Neutrophil (primary cell): ENCODE measurements around a stretch of chr9.

GRCh38 chr9:109101791-109102290 lies 17.9 kb downstream of the TMEM245 start:
- PRO-cap, result no peak

- PRO-cap, result no peak
Measured at GRCh38 chr9:109117776-109118835, 1.6 kb downstream of the TMEM245 start.

DNA sequence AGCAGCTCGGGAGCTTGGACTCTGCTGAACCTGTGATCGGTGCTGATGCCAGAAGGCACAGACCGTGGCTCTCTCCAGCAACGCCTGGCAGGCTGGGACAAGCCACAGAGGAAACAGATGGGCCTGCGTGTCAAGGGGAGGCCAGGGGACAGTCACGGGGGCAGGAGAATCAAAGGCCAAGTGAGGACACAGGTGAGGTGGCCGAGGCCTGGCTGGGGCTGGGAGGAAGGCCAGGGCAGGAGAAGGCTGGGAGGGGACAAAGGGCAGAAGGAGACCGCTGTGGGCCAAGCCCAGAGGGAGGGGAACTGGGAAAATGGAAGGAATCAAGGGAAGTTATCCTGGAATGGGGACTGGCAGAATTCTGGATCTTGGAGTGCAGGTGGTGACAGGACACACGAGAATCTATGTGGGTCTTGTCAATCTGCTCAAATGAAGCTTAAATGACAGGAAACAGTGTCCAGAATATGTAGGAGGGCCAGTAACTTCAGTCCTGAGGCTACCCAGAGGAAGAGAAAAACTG lies 43.3 kb downstream of the EPB41L4B start:
- PRO-cap, result no peak

DNA sequence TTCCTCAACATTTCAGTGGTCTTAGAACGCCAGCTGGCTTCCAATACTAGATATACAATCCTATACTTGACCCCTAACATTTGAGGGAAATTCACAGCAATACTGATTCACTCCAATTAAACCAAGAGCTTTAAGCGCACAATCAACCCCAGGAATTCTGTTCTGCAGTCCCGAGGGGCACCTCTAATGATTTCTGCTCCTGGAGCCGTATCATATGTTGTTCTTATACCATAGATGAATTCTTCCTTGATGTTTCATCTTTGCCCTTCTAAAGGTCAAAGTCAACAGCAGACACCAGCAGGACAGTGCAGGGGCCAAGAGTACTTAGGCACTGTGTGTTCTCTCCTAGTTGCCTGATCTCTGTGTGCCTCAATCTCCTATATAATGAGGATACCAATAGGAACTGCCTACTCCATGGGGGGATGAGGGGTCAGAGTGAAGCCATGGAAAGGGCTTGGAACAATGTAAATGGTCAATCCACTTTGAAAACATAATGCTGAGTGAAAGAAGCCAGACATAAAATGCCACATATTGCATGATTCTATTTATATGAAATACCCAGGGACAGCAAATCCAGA lies 16.5 kb downstream of the EPB41L4B start:
- PRO-cap, result no peak

GRCh38 chr9:109345169-109345817 lies 24.4 kb upstream of the EPB41L4B start:
- PRO-cap, result no peak

- PRO-cap, result no peak
Measured at GRCh38 chr9:109417840-109418501, 80.1 kb downstream of the PTPN3 start.

GRCh38 chr9:109437085-109437672 lies 60.9 kb downstream of the PTPN3 start:
- PRO-cap, result no peak

- PRO-cap, result no peak
Measured at GRCh38 chr9:109447662-109448370, 50.3 kb downstream of the PTPN3 start.

DNA sequence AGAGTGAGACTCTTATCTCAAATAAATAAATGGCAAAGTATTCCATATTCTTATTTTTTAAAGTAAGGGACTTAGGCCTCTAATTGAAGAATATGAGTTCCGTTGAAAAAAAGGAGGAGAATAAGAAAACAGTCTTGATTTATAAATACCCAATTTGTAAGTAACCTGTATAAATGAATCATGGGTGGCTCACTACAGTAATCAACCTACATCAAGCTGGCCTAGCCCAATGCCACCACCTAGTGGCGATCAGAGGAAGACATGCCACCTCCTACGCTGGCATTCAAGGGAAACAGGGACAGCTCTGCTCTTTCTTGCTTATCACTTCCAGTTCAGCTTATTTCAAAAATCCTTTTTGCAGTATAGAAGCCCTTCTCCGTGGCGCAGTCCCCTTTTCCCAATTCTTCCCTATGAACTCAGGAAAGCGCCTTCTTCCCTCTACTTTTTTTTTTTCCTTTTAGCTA lies 28.5 kb downstream of the PTPN3 start:
- PRO-cap, result no peak

GRCh38 chr9:109742633-109743208 lies 37.3 kb upstream of the PALM2AKAP2 start:
- PRO-cap, result no peak

DNA sequence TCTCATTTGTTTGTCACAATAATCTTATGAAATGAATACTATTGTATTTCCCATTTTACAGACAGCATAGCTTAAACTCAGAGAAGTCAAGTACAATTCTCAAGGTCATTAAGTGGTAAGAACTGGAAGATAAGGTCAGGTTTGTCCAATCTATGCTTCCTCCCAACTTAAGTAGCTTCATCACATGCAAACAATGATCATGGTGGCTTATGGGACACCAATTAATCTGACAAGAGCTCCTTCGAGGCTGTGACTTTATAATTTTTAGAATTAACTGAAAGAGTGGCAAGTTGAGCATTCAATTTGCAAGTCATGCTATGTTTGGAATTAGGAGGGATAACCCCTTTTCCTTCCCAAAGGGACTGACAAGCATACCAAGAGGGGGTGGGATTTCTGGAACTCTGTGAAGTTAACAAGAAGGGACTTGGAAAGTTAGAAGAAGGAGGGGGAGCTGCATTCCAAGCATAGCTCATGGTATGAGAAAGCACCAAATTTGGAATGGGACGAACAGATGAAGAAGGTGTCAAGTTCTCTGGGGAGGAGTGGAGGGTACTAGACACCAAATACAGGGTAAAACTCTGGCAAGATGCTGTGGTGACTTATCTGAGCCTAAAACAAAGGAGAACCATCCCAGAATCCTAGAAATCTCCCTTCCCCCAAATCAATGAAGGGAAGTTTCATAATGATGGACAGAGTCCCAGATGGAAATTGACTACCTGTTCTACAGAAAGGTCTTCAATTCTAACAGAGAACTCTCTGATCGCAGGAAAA lies 8.9 kb upstream of the PALM2AKAP2 start:
- PRO-cap, result no peak

DNA sequence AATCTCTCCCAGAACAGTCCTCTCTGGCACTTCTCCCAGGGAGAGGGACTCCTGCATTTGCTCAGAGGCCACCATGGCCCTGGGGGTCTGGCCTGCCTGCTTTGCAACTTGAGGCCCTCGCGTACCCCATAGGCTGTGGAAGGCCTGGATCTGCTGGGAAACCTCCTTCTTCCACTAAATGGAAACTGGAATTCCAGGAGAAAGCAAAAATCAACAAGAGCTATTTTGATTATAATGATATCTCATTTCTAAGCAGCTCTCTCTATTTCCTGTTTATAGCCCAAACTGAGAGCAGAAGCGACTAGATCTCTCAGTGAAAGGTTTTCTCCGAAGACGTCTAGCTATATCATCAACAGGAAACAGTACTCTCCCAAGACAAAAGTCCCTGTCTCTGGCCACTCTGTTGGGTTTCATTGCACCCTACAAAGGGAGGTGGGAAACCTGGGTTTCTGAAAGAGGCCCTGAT lies 188.2 kb downstream of the PALM2AKAP2 start:
- PRO-cap, result no peak

DNA sequence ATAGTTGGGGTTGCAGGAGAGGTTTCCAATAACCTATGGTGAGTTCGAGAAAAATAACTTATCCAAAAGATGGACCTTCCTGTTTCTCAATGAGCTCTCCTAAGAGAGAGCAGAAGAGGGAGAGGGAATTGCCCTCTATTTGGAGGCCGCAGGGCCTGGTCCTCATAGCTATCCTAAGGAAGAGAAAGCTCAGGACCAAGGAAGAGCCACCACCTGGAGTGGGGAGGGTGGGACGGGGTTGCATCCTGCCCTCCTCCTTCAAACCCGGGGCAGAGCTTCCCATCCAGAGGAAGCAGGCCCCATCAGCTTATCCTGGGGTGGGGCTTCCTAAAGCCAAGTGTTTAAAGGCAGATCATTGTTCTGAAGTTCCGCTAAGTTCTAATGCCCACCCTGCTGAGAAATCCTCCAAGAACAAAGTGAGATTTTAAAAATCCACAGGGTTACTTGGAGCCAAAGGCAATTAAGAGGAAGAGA lies 210.3 kb downstream of the C9orf152 start:
- PRO-cap, result no peak

- PRO-cap, result no peak
Measured at GRCh38 chr9:110069432-110070345, 138.3 kb downstream of the C9orf152 start.

DNA sequence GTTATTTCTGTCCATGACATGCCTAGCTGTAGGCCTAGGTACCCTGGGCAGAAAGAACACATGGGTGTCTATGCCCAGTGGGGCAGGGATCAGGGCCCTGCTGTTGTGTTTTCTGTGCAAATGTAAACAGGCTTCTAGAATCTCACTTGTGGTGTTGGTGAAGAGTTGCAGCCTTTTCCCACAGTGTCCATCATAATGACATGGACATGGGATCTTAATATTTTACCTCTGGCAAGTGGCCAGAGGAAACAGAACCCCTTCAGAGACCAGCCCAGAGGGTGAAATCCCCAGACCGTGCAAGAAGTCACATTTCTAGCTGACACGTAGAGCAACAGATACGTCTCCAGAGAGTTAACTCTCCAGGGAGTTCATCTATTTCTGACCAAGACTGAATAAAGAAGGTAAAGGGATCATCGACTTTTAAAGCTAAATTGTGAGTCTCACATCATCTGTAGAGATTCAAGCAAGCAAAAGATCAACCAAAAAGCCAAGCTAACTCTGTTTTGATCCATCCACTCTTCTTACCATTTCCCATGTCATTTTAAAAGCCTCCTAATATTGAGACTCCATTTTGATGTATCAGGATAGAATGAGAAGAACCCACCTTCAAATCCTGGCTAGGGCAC lies 79.0 kb downstream of the C9orf152 start:
- PRO-cap, result no peak

DNA sequence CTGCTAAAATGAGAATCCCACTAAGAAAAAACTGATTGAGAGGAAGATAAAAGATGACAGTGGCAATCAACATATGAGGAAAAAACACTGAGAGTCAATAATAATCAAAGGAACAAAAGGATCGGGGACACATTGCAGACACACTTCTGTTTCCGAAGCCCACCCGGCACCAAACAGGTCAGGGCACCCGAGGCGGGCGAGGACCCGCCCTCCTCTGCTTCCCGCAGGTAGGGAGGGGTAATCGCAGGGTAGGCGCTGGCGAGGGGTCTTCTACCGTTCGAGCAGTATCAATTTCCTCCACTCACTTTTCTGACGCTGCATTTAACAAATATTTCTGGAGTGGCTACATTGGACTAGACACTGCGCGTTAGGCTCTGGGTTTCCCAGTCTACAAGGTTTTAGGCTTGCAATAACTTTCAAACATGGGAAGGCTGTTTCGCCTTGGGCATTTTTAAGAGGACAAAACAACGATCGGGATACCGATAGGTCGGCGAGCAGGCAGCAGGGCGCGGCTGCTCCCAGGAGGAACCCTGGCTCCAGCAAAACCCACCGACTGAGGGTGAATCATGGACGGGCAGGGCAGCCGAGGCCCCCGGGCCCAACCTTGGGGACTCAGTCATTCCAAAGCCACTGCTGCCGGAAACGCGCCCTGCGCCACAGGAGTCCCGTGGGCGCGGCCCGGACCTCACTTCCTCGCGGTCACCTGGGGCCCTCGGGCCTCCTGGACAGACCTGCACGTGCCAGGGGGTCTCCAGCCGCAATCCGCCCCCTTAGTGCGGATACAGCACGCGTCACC lies 1.1 kb downstream of the TXN start:
- PRO-cap, result unidirectional peak, plus-strand start at position 688 of the sequence

- PRO-cap, result no peak
Measured at GRCh38 chr9:110407802-110408443, 70.3 kb upstream of the TXNDC8 start.

DNA sequence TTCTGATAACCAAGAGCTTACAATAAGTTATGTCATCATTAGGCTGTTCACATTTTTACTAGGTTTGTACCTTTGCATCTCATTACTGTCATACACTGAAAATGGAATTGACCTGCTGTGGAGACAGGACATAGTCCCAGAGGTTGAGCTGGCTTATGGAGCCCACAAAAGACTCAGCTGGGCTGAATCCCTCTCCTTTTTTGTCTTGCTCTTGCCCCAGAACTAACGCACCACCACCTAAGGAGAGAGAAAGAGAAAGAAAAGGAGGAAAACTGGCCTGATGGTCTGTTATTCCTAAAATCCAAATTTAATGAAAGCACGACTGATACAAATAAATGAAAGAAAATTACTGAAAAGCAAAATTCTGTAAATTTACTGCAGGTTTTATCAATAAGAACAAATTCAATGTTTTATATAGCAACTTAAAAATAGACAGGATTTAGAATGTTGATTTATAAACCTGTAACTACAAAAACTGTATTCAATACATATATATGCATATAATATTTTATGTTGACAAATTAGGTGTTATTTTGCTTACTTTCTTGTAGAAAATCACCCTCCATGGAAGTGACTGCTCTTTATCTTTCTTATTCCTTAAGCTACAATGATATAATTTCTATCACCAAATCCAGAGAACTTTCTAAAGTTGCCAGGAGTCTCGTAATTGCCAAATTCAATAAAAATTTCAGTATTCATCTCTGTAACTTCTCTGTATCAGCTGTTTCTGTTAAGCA lies 98.8 kb upstream of the TXNDC8 start:
- PRO-cap, result no peak

DNA sequence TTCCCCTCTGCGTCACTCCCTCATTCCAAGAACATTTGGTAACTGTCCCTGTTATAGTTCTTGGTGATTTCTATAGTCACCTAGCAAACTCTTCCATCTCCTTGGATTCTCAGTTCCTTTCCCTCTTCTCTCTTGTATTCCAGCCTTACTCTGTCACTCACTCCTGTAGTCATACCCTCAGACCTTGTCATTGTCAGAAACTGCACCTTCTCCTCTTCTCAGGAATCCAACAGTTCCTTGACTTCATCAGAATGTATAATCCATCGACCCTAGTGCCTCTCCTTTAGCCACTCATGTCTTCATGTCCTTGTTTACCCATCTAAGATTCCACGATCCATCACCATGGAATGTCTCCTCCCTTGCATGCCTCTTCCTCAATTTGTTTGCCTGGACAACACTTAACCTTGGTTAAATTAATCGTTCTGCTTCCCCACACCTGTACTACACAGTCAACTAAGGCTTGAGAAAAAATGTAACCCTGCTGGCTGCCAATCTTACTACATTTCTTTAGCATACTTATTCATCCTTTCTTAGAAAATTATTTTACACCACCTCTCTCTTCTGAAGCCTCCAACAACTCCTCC lies 102.5 kb downstream of the SVEP1 start:
- PRO-cap, result no peak

- PRO-cap, result no peak
Measured at GRCh38 chr9:110655531-110656121, 13.0 kb upstream of the MUSK start.